HT-29 (cell line): ENCODE data around the genes DUOXA2 and SPATA5L1.

DNA sequence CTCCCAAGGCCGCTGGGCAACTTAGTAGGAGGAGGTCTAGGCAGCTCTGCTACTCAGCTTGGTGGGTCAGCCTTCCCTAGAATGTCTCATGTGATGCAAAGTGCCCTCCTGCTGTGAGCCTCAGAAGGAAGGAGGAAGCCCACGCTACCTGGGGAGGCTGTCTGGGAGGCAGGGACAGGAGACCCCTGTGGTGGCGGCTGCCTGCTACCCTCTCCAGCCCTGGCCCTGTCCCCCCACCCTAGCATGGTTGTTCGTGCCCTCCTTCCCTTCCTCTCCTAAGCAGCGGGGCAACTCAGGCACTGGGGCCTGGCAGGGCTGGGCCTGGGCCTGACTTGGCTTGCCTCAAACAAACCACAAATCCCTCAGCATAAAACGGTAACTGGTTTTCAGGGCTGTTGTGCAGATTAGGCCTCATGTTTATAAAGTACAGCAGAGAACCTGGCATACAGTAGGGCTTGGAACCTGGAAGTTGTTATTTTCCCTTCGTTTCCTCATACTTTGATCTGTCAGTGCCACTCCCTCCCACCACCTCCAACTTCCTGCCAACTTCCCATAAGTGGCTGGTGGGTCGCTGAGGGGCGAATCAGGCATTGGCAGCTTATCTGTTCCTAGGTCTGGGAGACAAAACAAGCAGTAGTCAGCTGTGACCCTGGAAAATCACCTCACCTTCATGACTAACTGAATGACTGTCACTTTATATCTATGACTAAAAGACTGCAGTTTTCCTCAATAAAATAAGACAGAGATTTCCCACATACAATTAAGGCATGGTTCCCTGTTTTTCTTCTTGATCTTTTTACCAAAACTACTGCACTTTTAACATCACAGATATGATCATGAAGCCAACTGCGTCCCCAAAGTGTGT, 94.3 kb downstream of the TRIM69 start:
- RAMPAGE, long total RNA, result no peak

DNA sequence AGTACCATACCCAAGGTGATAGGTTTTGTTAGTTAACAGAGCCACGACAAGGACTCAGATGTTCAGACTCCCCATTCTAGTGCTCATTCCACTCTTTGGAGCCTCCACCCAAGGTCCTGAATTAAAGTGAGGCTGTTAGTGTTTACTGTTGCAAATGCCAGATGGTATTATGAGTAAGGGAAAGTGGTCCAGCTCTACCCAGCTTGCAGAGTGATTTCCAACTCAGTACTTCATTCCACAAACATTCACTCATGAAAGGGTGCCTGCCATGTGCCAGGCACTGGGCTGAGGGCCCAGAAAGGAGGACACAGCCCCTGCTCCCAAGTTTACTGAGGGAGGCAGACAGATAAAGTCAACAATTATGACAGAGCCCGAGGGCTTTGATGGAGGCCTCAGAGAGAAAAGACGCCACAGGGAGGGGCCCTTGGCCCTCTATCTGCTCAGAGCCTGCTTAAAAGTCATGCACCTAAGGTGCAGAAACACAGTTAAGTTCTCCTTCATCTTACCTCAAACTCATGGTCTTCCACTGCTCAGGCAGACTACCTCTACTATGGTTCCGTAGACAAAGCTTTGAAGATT, 1.6 kb downstream of the SORD start:
- RAMPAGE, long total RNA, result no peak

GRCh38 chr15:45113832-45114911, at the start of gene DUOXA2:
DUOXA2 (plus strand) TSS chr15:45114326.
- RAMPAGE, long total RNA, result no peak

DNA sequence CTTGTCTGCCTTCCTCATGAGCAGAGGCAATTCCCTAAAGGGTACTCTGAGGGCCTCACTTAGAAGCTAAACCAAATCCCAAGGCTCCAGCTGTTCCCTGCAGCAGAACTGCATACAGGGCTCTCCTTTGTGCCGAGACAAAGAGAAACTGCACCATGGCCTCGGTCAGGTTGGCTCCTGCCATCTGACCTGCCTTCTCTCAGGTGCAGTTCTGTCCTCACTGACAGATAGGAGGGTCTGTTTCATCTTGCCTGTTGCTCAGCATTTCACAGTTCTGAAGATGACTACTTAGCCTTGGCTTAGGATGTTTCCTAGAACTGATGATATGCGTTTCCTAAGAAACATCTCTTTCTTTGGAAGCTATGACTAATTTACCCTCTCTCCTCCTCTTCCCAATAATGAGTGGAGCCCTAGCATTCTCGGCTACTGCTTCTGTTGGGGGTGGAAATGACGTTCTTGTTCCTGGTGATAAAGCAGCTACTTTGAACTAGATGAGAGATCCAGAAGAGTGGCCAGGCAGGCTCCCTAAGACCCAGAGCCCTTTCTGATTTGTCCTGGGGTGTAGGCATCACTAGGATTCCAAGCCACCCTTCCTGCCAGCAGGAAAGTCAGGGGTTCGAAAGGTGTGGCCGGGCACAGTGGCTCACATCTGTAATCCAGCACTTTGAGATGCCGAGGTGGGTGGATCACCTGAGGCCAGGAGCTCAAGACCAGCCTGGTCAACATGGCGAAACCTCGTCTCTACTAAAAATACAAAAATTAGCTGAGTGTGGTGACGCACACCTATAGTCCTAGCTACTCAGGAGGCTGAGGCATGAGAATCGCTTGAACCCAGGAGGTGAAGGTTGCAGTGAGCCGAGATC, 27.3 kb downstream of the DUOX1 start:
- RAMPAGE, long total RNA, result no peak

GRCh38 chr15:45166830-45167934, 20.6 kb downstream of the SHF start:
- RAMPAGE, long total RNA, result no peak

GRCh38 chr15:45402046-45403123, at the start of gene SPATA5L1:
SPATA5L1 (plus strand) TSS chr15:45402336.
- RAMPAGE, long total RNA, result no peak

DNA sequence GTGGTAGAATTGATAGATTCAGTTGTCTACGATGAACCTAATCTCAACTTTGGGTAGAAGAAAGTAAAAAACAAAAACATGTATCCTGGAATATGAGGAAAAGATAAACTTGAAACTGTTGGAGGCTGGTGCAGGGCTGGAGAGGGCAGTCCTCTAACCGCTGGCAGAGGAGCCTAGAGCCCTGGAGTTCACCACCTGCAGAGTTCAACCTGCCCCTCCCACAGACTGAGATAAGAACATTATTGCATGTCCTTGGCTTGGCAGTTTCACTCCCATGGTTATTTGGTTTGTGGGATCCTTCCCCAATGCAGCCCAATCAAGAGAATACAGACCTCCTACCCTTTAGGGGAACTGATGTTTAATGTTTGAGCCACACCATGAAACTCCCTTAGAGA, 1.1 kb downstream of the C15orf48 start:
- RAMPAGE, long total RNA, result no peak

- RAMPAGE, long total RNA, result no peak
Observed at GRCh38 chr15:45449747-45450966, 19.7 kb downstream of the C15orf48 start.

DNA sequence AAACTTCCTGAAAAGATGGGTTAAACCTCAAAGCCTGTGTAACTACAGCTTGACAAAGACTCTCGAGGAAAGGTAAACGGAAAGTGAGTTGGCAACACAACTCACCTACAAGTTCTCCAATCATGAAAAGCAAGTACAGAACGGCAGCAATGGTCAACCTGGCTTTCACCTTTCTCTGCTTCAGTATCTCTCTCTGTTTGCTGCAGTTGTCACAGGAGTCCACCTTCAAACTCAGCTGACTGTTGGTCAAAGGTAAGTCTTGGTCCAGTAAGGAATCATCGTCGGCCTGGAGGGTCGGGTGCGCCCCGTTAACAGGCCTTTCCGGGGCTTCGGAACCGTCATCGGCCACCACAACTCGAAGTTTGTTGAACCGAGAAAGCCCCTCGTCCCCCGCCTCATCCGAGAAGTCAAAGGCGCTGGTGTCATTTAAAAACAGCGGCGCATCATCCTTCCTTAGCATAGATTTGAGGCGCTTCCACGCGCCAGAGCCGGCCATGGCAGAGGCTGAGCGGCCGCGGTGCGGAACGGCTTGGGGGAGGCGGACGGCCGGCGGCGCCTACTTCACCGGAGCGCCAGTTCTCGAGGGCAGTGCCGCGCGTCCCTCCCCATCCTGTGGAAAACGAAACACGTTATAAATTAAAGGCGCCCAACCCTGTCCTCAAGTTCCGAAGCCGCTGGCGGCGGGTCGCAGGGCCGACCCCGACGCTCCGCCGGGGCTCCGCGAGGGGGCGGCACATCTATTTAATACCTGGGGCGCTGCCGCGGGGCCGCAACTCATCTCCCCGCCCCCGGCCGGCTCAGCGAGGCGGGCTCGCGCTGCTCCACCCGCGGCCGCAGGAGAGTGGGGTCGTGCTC, 469 bp downstream of the SLC30A4 start:
- RAMPAGE, long total RNA, result no peak

DNA sequence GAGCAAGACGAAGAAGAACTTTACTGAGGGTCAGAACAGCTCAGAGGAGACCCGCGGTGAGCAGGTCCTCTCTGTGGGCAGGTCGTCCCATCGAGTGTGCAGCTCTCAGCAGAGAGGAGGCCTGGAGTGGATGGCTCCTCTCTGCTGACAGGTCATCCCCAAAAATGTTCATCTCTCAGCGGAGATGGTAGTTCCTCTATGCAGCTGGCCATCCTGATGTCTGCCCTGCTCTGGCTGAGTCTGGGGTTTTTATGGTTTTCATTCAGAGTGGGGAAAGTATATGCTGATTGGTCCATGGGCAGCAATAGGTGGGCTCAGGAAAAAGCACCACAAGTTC, 13.4 kb upstream of the BLOC1S6 start:
- RAMPAGE, long total RNA, result no peak

- RAMPAGE, long total RNA, result no peak
Observed at GRCh38 chr15:45610165-45610578, 23.0 kb downstream of the BLOC1S6 start.

DNA sequence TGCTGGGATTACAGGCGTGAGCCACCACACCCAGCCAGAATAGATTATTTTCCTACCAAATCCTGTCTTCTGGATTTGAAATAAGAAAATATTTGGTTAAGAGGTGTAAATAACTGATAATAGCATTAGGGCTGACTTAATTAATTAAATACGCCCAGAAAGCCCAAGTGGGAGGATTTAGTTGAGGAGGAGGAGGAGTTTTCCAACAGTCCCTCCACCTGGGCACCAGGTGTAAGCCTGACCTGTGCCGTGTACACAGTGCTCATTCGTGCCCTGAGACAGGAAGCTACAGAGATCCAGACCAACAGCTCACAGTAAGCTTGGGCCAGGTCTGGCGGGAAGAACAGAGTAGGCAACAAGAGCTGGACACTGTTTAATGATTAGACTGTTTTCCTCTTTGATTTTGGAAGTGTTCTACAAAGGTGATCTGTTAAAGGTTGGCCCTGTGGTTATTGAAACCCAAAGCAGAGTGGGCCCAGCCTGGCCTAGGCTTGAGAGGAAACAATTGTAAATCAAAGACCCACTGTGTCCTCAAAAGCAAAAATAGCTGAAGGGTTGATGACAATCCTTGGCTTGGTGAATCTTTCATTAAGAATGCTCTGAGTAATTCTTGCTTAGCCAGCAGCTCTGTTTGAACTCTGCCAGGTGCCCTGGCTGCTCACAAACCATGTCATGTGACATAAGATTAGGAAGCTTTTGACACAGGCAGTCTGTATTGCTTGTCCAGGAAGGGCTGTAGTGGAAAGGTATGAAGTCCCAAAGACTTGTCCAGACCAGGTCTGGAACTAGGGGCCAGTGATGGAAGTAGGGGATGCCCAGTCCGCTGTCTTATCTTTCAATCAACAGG, 13.8 kb downstream of the SQOR start:
- RAMPAGE, long total RNA, result no peak

DNA sequence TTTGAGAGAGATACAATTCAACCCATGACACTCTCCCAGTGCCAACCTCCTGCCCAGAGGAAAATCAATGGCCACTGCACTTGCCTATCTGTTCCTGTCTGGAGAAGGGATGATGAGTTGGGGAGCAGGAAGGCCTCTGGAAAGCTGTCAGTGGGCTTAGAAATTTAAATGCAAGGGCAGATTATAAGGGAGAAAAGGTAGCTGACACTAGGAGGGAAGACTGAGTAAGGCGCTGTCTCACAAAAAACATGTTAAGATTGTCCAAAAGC, 24.9 kb downstream of the SQOR start:
- RAMPAGE, long total RNA, result no peak

DNA sequence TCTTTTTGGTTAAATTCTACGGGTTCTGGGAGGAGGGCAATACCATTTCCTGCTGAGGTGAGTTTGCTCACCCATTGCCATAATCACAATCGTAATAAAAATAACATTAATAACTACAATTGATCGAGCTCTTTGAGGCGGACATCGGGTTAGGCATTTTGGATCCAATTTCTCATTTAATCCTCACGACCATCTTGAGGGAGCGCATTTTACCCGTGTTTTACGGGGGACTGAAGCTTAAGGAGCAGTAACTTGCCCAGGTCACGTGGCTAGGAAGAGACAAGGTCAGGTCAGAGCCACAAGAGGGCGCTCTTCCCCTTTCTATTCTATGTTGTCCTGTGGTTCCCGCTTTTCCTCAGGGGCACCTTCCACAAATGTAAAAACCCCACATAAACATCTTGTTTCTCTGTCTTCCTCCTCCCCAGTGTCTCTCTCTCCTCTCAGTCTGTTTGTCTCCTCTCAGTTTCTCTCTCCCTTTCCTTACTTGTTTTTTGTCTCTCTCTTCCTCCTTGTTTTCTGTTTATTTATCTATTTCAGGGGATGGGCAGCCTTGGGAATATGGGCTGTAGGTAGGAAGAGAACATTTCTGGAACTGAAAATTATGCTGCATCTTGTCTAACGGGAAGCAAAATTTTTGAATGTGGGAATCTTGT, 70.8 kb downstream of the SQOR start:
- RAMPAGE, long total RNA, result no peak

- RAMPAGE, long total RNA, result no peak
Observed at GRCh38 chr15:45751631-45751969, 116.8 kb downstream of the SQOR start.

GRCh38 chr15:46969878-46970286, 747.4 kb upstream of the SEMA6D start:
- RAMPAGE, long total RNA, result no peak

GRCh38 chr15:47066344-47066785, 650.9 kb upstream of the SEMA6D start:
- RAMPAGE, long total RNA, result no peak

GRCh38 chr15:47812466-47813012, 95.2 kb downstream of the SEMA6D start:
- RAMPAGE, long total RNA, result no peak

GRCh38 chr15:48159352-48160254, 18.5 kb downstream of the MYEF2 start:
- RAMPAGE, long total RNA, result no peak

- RAMPAGE, long total RNA, result no peak
Observed at GRCh38 chr15:48330409-48330720, 864 bp upstream of the DUT start.